PC-3 (cell line): ENCODE results near the gene ETFDH.

- RAMPAGE, long total RNA = no peak
These were observed 654 bp downstream of the CTSO start for GRCh38 chr4:155953006-155953417.

- RAMPAGE, long total RNA = no peak
These were observed 17.1 kb downstream of the PDGFC start for GRCh38 chr4:156954139-156955158.

GRCh38 chr4:157823667-157824559 is 348.9 kb downstream of the GASK1B start:
- RAMPAGE, long total RNA = no peak

DNA sequence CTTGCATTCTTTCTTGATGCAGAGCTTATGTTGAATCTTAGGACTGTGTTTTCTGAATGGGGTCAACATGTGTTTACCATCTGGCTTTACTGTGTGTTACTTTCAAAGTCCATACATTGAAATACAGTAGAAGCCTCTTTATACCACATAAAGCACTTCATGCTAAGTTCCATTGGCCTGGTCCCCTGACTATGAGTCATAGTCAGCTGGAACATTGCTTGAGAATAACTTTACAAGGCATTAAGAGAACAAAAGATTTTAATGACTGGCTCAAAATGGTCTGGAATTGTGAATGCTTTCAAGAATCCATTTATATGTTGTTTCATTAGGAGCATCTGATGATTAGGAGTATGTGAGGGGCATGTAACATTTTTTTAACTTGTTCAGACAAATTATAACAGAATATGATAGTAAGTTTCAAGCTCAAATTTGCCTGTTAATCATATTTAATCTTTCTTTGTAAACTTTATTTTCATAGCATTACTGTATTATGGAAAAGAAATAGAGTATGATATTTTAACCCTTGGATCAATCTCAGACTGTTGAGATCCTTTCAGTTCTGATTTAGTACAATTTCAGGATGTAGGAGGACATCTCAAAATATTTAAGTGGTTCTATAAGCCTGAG is 152.4 kb downstream of the GASK1B start:
- RAMPAGE, long total RNA = no peak

DNA sequence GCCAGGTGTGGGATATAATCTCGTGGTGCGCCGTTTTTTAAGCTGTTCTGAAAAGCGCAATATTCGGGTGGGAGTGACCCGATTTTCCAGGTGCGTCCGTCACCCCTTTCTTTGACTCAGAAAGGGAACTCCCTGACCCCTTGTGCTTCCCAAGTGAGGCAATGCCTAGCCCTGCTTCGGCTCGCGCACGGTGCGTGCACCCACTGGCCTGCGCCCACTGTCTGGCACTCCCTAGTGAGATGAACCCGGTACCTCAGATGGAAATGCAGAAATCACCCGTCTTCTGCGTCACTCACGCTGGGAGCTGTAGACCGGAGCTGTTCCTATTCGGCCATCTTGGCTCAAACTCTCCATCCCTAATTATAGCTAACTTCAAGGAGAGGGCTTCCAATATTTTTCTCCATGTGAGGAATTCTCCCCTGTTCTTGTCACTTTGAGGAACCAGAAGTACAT is 82.9 kb downstream of the GASK1B start:
- RAMPAGE, long total RNA = no peak

- RAMPAGE, long total RNA = no peak
These were observed 11.3 kb downstream of the GASK1B start for GRCh38 chr4:158161206-158162193.

GRCh38 chr4:158169828-158170062 is 3.1 kb downstream of the GASK1B start:
- RAMPAGE, long total RNA = no peak

DNA sequence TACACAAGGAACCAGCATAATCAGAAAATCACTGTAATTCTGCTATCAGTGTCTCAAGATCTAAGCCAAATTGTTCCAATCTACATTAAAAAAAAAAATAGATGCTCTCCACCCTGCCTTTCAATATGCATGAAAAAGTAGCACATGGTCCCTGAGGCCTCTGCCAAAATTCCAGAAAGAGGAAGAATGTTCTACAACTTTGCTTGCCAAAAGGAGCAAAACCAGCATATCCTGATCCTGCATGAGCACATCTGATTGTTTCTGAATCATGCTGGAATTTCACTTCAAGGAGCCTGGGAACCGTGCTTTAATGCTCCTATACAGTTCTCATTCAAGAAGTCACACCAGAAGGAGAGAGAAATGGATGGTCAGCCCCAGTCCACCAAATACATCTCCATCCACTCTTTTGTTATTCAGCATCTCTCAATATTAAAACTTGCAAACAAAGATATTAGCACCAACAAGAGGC is 92.2 kb downstream of the TMEM144 start:
- RAMPAGE, long total RNA = no peak

DNA sequence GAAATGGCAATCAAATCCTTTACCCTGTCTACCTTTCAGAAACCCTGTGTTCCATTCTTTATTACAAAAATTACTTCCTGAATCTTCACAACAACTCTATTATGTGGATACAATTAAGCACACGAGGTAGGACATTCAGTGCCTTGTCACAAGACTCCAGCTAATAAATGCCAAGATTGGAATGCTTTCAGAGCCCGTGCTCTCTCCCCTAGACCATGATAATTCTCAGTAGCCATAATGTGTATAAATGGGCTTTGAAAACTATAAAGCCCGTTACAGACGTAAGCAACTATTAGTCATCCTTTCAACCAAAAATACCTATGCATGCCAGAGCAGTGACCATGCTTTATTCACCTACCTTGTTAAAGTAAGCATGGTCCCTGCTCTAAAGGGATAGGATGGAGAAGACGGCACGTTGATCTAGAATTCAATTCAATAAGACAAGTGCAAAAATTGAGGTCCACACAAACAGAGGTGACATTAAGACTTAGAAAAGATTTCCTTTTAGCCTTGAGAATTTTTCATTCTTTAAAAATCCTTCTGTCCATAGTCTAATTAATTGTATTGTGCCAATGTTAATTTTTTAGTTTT is 2.5 kb downstream of the RXFP1 start:
- RAMPAGE, long total RNA = no peak

- RAMPAGE, long total RNA = no peak
These were observed at the start of gene ETFDH for GRCh38 chr4:158671757-158672529. Gene ETFDH (plus strand): TSS chr4:158672296.

- RAMPAGE, long total RNA = no peak
These were observed 907 bp downstream of the PPID start for GRCh38 chr4:158722233-158722745.

GRCh38 chr4:158802780-158803696 is 34.2 kb downstream of the FNIP2 start:
- RAMPAGE, long total RNA = no peak

DNA sequence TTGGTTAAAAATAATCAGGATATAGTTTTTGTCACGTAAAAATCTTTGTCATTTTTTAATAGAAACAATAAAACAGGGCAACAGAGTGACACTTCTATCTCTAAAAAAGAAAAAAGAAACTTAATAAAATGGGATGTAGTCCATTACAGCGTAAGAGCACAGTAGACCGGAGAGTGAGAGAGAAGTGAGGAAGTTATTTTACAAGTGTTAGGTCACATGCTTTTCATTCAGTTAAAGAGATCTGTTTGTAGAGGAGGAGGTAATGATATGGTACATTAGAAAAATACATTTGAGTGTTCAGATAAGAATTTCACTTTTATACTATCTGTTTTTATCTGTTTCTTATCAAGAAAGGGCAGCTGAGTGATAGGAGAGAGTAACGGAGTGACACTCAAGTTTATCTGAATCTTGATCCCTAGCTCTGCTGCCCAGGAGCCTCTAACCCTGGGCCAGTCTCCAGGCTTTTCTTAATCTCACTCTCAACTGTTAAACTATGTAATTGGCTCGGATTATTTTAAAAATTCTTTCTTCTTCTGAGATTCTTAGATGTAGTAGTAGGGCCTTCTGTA is 38.9 kb downstream of the FNIP2 start:
- RAMPAGE, long total RNA = no peak

GRCh38 chr4:158808425-158808988 is 39.7 kb downstream of the FNIP2 start:
- RAMPAGE, long total RNA = no peak

DNA sequence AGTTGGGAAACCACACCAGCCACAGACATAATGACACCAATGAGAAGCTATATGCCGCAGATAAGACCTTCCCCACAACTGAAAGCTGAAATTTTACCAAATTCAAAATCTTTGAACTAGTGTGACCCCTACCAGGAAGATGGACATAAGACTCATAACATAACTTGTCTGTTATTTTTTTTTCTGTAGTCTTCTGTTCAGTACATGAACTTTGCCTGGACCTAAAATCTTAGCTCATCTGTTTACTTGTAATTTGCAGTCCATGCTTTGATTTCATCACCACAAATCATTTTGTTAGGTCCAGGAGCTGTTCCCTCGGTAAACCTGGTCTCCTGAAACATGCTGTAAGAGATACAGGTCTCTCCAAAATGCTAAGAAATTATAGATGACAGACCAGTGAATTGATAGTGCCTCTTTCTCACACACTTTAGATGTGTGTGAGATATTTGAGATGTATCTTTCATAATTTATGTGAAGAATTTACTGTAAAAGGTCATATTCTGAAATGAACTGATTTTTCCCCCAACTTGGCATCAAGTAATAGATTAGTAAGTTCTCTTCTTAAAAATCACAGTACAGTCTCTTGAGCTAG is 89.3 kb downstream of the C4orf45 start:
- RAMPAGE, long total RNA = no peak

- RAMPAGE, long total RNA = no peak
These were observed 10.9 kb upstream of the C4orf45 start for GRCh38 chr4:159045948-159046392.

DNA sequence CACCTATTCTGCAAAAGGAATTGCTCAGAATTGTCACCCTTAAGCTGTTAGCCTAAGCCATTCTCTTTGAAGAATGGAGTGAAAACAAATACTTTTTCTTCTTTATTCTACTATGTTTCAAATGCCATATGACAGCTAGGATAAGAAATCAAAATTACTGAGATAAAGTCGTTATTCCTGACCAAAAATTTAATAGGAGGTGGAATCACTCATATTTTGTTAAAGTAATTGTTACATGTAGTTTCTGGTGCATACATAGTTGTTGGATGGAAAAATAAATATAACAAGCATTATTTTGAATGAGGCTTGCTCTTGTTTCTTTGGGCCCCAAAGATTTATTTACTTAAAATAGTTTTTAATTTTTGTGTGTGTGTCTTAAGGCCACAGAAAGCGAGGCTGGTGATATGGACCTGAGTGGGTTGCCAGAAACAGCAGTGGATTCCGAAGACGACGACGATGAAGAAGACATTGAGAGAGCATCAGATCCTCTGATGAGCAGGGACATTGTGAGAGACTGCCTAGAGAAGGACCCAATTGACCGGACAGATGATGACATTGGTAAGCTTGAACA is 211.4 kb downstream of the RAPGEF2 start:
- RAMPAGE, long total RNA = no peak

DNA sequence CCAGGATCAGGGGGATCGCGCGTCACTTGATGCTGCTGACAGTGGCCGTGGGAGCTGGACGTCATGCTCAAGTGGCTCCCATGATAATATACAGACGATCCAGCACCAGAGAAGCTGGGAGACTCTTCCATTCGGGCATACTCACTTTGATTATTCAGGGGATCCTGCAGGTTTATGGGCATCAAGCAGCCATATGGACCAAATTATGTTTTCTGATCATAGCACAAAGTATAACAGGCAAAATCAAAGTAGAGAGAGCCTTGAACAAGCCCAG is 250.6 kb downstream of the RAPGEF2 start:
- RAMPAGE, long total RNA = no peak

DNA sequence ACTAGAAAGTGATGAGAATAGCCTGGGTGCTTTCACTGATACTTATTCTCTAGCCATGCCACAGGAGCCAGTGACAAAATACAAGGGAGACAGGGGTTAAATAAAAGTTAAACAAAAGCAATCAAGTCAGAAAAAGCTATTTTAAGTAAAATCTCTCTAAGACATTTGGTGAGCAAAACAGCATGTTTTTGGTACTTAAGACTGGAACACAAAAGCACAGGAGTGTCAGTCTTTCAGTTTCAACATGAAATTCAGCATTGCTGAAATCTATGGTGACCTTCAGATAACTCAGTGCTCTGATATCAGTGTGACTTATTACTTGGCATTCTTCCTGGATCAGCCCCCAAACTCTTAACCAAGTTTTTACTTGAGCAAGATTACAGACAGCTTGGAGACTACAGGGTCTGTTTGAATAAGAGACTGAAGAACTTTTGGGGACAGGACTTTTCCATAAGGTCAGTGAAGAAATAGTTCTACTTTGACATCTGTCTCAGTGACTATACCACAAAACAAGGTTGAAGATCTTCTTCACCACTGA is 437.1 kb downstream of the RAPGEF2 start:
- RAMPAGE, long total RNA = no peak

DNA sequence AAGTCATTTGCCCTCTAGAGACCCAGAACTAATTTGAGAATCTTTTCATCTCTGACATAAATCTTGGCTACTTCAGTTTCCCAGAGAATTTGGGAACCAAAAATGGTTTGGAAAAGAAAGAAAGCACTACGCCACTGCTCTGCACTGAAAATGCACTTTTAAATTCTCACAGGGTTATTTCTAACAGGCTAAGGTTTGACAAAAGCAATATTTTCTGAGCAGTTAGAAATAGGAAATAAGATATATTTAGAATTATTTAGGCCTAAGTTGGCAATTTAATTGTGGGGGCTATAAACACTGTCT is 140.9 kb downstream of the NAF1 start:
- RAMPAGE, long total RNA = no peak